Left lobe of liver (tissue), 1 donor: Measurements from ENCODE around the genes KIAA1958, SLC46A2 and SLC31A2.

DNA sequence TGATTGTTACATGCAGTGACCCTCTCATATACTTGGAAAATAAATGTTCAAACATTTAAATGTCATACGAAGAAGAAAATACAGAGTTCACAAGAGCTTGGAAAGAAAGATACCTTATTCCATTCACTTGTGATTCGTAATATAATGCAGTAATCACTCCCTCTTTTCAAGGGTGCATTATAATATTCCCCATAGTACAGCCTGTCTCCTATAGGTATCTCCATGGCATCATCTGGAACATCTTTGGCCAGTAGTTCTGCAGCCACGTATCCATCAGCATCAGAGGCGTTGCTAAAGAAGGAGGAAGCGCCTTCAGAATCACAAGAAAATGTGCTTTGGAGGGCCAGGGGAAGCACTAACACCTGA is 116.8 kb downstream of the SUSD1 start:
- PRO-cap = no peak

GRCh38 chr9:112173397-112174421 is 1.4 kb downstream of the SUSD1 start:
- PRO-cap = no peak

DNA sequence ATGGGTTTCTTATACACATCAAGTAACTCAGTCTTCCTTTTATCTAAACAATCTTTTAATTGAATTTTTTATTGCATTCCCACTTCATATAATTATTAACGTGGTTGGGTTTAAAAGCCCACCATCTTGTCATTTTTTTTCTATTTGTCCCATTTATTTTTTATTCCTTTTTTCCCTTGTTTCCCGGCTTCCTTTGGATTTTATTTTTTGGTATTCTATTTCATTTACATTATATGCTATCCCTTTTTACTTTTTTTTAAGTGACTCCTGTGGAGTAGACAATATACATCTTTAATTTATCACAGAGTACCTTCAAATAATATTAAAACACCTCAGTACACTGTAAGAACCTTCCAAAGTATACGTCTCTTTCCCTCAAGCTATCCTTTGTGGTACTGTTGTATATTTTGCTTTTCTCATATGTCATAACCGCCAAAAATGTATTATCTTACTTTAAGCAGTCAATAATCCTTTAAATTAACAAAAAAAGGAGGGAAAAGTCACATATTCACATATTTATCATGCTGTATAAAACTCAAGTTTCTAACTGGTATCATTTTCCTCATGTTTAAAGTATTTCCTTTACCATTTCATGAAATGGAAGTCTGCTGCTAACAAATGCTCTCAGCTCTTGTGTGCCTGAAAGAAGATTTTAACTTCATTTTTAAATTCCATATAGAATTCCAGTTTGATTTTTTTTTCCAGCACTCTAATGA is 47.1 kb downstream of the PTBP3 start:
- PRO-cap = no peak

DNA sequence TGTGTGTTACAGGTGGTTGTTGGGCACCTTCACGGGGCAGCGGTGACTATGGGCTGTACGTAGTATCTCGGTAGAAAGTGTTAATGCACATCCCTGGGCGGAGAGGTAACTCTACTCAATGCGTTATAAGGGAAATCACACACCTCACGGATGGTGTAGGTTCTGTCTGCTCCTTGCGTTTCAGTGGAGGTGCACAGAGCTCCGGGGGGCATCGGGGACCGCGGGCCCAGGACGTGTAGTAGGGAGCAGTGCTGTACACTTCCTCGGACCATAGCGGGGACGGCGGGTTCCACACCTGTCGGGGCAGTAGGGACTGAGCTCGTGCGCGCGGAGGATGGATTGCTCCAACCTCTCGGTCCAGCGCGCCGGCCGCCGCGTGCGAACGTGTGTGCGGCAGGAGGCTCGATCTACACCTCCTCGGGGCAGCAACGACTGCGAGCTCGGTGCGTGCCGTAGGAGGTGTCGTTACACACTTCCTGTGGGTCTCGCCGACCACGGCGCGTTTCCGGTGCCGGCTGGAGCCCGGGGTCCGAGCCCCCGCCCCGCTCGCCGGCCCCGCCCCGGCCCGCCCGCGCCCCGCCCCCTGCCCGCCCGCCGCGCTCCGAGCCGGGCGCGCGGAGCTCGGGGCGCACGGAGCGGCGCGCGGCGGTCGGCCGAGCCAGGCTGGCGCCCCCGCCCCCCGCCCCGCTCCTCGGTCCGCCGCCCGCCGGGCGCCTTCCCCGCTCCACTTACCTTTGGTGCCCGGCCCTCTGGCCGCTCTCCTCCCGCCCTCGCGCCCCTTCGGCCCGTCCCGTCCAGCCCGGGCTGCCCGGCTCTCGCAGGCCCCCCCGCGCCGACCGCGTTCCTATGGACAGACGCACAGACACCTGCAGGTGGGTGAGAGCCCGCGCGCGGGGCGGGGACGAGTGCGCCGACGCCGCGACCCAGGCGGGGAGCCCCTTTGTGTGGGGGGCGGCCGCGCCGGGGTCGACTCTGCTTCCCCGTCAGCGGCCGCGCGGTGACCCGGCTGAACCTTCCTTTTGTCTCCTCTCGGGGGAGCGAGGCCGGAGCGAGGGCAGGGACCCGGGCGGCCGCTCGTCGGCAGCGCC is at the start of gene KIAA1958:
TSS of gene KIAA1958 (plus strand) at position 581 of the 1,088 bp plus-strand sequence.
- PRO-cap = bidirectional peak, plus-strand start at position 633 of the sequence, minus-strand start at position 505 of the sequence

- PRO-cap = no peak
These were observed 84.0 kb downstream of the KIAA1958 start for GRCh38 chr9:112570671-112571027.

DNA sequence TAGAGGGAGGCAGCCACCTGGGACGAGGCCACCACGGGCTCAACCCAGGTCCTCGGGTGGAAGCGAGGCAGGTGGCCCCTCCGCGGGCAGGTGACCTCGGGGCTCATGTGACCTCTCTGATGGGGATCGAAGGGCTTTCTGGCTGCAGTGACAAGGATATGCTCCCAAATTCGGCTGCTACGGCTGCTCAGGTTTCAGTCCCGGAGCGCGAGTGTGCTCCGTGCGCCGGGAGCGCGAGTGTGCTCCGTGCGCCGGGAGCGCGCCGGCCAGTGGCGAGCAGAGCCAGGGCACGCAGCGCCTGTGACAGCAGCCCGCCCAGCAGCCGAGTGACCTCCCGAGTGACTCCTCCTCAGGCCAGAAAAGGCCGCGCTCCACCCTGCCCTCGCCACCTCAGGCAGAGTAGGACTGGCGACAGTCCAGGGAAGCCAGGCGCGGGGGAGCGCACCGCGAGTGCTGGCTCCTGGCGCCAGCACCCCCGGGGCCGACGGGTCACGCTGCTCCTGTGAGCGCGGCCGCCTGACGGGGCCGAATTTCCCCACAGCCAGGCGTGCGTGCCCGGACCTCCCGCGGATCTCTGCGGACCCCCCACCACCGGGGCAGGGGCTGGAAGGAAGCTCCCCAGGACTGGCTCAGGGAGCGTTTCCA is at the start of gene SLC46A2:
TSS of gene SLC46A2 (minus strand) at position 302 of the 645 bp plus-strand sequence.
- PRO-cap = no peak

GRCh38 chr9:113125445-113125753 is 25.4 kb upstream of the SLC31A2 start:
- PRO-cap = no peak

DNA sequence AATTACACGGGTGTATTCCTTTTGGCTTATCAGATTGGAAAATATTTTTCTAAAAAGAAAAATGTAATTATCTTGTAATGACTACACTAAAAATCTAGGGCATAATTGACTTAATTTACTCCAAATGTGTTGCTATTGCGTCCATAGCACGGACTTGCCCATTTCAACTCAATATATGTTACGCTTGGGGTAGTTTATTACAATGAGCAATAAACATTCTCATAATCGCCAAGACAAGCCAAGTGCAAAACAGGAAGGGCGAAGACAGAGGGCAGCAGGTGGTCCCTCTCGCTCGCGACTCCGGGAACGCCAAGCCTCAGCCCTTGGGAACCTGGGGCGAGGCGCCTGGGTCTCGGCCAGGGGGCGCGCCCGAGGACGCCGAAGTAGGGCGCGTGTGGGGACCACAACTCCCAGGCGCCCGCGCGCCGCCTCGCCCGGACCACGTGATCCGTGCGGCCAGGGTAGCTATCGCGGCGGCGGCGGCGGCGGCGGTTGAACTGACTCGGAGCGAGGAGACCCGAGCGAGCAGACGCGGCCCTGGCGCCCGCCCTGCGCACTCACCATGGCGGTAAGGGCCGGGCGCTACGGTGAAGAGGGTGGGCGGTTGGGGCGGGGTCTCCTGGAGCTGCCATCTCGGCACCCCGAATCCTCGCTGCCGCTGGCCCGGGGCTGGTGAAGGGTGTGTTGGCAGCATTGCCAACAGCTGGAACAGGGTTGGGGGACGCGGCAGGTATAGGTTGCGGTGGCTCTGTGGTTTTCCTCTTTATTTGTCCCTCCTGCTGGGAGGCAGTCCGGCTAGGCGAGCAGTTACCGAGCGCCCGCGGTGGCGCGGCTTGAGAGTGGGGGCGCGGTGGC is at the start of gene SLC31A2:
TSS of gene SLC31A2 (plus strand) at position 495 of the 855 bp plus-strand sequence.
- PRO-cap = bidirectional peak, plus-strand start at position 500 of the sequence, minus-strand start at position 297 of the sequence

DNA sequence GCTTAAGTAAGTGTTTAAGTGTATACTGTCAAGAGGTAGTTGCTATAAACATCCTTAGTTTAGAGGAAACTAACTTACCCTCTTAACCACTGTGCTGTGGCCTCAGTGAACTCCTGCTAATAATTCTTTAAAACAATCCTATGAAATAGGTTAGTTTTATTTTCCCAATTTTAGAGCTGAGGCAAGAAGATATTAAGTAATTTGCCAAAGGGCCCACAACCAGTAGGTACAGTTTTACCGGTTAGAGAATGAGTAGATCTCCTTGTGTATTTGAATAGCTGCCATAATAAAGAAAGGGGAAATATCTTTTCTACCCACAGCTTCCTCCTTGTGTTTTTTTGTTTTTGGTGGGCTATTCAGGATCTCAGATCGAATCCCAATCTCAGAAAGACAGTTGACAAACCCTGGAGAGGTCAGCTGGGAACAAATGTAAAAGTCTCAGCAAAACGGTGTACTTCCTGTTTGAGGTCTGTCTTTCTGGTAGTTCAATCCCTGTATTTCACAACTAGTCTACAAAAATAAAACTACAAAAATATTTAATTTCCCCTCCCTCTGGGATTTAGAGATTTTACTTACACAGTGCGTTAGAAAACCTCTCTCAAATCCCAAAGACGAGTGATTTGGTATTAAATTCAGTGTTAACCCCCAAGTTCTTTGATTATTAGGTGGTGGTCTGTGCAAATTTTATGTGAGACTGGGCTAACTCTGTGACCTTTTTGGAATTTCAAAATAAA is 11.8 kb downstream of the SLC31A1 start:
- PRO-cap = no peak

- PRO-cap = no peak
These were observed 1.5 kb downstream of the BSPRY start for GRCh38 chr9:113350716-113351288.

DNA sequence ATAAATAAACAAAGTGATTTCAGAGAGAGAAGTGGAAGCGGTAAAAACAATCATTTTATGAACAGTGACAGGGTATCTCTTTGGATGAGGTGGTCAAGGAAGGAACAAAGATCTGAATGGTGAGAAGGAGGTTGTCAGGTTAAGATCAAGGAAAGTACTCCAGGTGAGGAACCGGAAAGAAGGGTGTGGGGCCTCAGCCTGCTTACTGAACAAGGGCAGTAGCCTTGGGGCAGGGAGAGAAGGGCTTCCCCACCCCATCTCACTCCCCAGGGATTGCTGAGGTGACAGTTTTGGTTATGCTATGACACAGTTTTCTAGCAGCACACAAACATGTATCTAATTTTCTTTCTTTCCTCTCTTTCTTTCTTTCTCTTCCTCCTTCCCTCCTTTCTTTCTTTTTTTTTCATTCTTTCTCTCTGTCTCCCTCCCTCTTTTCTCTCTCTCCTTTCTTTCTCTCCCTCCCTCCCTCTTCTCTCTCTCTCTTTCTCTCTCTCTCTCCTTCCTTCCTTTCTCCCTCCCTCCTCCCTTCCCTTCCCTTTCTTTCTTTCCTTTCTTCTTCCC is 4.1 kb upstream of the HDHD3 start:
- PRO-cap = no peak

DNA sequence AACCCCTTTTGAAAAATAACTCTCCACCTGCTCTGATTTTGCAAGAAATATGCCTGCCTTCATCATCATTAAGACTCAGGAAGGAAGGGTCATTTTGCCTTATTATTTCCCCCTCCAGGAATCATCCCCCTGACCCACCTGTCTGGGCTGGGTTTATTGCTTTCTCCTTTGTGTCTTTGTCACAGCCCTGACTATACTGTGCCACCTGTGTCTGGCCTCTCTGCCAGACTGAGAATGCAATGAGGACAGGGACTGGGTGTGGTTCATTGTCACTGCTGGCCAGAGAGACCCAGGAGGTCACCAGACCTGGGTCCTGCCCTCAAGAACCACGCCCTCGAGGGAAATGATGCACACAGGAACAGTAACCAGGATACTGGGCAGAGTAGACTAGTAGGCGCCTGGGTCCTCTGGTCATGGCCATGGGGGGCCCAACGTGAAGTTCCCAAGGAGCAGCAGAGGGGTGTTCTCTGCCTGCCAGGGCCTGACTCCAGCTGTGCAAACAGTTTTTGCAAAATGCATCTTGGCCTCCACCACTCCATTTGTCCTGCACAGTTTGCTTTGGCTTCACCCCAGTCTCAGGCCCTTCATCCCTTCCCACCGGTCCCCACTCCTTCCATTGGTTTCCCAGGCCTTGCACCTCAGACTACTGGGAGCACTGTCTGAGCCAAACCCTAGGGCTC is 17.7 kb downstream of the RGS3 start:
- PRO-cap = no peak

DNA sequence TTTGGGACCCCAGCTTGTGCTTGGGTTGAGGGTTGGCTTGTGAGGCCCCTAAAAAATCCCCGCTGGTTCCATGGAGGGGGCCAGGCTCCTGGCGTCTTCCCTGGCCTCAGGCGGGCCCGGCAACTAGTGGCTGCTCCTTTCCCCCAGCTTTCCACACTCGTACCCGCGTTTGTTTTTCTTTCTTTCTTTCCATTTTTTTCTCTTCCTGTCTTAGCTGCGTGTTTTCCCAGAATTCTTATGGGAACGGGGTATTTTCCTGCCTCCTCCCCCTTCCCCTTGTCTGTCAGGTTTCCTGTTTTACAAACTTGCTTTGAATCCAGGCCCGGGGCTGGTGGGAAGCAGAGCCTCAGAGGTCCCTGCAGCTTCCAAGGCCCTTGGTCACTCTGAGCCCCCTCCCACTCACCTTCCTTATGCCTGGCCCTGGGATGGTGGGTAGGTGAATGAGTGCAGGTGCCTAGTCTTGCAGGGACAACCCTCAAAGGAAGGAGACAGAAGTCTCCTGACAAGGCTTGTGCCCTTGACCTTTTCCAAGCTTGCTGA is 40.3 kb downstream of the RGS3 start:
- PRO-cap = no peak

DNA sequence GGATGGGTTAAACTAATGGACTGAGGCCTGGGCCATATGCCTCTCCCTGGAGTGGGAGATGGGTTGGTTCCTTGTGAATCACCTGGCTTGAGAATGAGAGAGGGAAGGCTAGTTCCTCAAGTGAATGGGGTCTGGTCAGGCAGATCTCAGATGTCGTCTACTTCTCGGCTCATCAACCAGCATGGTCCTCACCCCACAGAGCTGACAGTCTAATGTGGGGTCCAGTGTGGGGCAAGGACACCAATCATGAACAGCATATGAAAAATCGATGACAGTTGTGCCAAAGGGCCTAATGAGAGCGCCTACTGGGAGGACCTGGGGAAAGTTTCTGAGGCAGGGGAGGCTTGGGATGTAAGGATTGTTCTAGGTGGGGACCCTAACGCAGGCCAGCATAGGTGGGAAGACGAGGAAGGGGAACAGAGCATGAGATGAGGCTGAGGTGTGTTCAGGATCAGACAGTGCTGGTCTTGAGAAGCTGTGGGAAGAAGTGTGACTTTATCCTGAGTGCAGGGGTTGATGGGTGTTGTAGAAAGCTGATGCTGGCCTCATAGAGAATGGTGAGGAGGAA is 94.0 kb downstream of the RGS3 start:
- PRO-cap = unidirectional peak, plus-strand start at position 295 of the sequence

DNA sequence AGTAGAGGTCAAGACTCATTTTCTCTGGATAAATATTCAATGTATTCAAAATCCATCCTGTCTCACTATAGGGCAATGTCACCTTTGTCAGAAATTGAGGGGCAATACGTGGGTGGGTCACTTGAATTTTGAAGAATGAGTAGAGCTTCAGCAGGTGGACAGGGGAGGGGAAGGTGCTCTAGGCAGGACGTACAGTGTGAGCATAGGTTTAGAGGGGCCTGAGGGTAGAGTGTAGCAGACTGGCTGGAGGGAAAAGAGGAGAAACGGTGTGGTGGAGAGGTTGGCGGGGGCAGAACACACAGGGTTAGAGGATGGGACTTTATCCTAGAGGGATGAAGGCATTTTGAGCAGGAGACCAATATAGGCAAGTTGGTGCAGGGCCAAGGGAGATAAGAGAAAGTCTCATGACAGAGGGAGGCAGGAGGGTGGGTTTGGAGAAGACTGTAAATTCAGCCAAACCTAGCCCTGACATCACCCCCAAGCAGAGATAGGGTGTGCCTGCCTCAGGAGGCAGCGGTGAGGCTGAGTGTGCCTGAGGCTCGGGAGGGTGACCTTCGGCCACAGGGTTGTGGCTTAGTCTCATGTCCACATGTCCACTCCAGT is 108.5 kb downstream of the RGS3 start:
- PRO-cap = no peak

GRCh38 chr9:113587809-113588184 is 124.3 kb downstream of the RGS3 start:
- PRO-cap = no peak

DNA sequence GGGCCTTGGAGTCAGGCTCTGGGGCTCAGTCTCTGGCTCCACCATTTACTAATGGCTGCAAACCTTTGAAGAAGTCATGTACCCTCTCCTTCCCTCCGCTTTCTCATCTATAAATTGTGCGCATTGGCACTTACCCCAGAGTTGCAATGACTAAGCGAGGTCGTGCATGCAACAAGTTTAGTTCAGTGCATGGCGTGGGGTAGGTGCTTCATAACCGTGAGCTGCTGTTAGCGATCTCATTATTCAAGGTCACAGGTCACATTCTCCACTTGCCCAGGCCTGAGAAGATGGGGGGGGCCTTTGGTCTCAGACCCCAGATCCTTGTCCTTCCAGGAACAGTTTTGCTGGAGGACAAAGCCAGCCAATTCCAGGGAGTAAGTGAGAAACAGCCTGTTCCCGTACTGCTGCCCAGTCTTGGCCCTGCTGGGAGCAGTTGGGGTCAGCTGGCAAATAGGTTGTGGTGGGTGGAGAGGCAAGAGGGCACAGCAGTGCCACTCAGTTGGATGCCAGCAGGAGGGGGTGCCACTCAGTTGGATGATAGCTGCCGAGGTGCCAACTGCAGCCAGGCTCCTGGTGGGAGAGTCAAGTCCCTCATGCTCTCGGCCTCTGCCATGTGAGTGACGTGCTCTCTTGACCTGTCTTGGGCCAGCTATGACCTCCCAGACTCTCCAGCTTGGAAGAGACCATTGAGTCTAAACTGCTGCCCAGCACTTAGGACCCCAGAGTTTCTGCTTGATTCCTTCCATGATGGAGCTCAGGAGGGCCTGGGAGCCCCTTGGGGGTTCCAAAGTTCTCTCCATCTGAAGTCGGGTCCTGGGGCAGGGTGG is 136.9 kb downstream of the RGS3 start:
- PRO-cap = bidirectional peak, plus-strand start at position 498 of the sequence, minus-strand start at position 422 of the sequence

GRCh38 chr9:113650438-113651059 is 187.0 kb downstream of the RGS3 start:
- PRO-cap = no peak

DNA sequence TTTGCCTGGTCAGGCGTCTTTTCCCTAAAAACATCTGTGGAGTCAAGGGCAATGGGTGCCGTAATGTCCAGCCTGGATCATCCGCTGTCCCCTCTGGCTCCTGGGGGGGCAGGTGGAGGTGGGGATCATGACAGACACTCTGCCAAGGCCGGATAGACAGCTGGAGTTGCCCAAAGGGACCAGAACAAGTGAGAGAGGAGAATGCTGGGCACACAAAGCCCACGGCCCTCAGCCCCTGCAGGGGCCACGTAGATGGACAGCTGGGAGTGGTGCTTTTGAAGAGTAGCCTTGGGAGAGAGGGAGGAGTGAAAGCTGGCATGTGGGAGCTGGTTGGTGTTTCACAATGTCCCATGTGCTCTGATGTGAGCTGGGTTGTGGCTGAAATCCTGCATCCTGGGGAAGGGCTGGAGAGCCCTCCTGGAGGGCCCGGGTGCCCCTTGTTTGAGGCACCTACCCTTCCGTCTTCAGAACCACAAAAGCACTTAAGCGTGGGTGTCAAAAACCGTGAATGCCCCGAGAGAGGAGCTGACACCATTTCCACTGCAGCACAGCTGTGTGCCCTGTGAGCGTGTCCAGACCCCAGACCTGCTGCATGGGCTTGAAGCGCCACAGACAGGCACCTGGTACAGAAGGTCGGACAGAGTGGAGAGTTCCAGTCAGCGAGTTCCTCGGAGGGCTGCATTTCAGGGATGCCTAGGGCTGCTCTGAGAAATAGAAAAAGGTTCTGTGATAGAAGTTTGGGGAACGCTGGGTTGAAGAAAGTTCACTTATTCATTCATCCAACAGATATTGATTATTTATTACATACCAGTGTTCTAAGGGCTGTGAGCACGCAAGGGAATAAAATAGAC is 199.0 kb upstream of the ZNF618 start:
- PRO-cap = no peak

DNA sequence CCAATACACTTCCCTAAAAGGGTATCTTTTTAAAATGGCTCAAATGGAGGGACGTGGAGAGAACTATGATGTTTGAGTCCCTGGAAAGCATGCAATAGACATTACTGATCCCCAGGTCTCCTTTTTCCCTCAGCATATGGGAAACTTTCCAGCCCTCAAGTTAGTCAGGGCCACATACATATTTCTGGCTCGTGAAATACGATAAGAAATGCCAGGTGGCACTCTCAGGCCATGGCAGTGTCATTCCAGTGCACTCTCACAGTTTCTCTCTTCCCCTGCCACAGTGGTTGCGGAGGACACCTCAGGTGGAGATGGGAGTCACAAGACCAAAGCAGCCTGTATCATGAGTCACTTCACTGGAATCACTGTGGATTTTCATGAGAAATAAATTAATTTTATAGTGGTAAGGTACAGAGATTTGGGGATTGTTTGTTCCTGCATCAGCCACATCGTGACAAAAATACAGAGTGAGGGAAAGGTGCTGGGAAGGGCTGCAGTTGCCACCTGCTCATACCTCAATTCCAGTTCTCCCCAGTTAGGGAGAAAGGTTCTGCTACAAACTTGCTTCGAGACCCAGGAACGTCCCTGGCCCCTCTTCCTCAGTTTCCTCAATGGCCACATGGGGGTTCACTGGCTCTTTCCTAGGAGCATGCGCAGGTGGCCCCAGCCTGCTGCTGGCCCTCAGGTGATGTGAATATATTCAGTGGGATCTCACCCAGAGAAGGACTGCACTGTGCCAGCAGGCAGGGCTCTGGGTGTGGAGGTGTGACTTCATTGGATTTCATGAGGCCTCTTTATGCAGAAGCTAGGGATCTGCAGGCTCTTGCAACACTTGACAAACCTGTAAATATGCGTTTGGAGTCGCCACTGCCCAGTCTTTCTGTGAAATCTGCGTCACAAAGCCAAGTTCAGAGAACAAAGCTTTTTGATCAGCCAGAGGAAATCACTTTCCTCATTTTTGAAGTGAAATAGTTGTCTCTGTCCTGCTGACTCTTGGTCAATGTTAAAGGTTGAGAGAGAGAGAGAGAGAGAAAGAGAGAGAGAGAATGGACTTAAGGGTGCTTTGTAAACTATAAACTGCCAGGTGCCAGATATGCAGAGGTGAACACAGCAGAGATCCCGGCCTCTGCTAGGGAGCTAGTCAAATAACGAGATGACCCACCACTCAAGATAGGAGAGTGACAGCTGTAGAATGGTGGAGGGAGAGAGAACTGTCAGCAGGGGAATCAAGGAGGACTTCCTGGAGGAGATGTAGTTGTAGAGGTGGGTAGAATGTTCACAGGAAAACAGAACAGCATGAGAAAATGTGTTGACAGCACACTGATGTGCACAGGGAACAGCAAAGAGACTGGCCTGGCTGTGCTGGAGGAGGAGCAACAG is 167.4 kb upstream of the ZNF618 start:
- PRO-cap = bidirectional peak, plus-strand start at position 1,094 of the sequence, minus-strand start at position 692 of the sequence